HGPS cell (cell line): Measurements from ENCODE around the gene MACO1.

GRCh38 chr1:24705172-24706130, 39.8 kb upstream of the CLIC4 start:
- RRBS, result no CpG with 5 or more reads among the region's 20 CpGs

DNA sequence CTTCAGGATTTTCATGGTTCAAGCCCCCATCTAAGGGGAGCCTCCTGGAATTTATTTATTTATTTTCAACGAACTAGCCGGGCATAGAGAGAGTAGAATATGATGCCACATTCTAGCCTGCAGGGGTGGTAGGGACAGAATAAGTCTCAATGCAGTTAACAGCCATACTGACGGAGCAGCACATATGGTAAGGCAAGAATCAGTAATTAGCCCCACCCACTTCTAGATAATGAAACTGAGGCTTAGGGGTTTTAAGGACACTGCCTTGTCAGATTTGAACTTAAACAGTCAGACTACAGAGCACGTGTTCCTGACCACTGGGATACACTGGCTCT, 1.9 kb upstream of the CLIC4 start:
- RRBS, result no CpG with 5 or more reads among the region's 4 CpGs

GRCh38 chr1:24743791-24744229, 1.4 kb upstream of the CLIC4 start:
- RRBS, result no CpG with 5 or more reads among the region's 6 CpGs

DNA sequence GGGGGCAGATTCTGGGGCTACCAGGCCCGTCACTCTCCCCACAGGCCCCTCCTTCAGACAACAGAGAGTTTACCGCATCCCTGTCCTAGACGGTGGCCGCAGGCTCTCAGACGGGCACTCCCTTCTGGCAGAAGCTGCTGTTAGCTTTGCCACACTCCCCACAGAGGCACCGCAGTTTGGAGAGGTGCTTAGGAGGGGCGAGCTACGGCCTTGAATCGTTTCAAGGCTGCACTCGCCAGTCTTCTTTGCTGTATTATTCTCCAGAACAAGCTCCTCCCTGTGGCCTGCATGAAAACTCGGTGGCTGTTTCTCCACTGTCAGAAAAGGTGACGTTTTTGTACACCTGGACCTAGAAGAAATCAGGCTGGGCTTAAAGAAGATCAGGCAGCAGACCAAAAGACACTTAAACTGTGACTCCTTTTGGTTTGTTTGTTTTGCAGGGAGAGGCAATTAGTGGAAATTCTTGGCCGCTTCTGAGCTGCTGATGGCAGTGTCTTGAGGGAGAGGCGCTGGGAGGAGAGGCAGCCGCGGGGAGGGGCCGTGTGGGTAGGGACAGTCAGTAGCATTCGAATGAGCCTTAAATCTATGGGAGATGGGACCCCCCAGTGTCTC, 67.8 kb downstream of the RUNX3 start:
- RRBS, result no CpG with 5 or more reads among the region's 18 CpGs

GRCh38 chr1:24899386-24899896, 30.6 kb downstream of the RUNX3 start:
- RRBS, result no CpG with 5 or more reads among the region's 7 CpGs

DNA sequence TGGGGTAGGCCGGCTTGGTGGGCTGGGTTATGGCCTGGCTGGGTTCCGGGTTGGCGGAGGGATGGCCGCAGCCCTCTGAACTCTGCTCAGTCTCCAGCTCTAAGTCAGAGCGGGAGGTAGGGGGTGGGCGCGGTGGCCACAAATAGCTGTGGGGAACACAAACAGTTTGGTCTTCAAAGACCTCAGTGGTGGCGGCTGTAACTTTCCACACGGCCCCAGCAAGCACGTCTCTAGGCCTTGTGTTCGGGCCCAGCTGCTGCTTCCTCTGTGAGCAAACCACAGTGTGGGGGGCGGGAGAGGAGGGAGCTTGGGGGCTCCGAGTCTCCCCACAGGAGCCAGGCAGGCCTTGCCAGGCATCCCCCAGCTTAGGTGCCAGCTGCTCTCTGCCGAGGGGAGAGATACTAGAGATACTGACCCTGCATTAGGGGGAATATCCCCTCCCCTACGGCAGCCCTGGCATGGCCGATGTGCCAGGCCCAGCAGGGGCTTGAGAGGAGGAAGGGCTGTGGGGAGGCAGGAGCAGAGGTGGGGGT, 67.5 kb upstream of the RUNX3 start:
- RRBS, result no CpG with 5 or more reads among the region's 16 CpGs

GRCh38 chr1:25034726-25035245, 104.7 kb upstream of the RUNX3 start:
- RRBS, result 80% methylated on average over 3 of the region's 12 CpGs

- RRBS, result no CpG with 5 or more reads among the region's 6 CpGs
Measured at GRCh38 chr1:25264222-25264592, 8.1 kb upstream of the RHD start.

- RRBS, result 1% methylated on average over 49 of the region's 104 CpGs
Measured at GRCh38 chr1:25430793-25431651, at the start of gene MACO1. Gene MACO1 (plus strand): TSS chr1:25430897.

DNA sequence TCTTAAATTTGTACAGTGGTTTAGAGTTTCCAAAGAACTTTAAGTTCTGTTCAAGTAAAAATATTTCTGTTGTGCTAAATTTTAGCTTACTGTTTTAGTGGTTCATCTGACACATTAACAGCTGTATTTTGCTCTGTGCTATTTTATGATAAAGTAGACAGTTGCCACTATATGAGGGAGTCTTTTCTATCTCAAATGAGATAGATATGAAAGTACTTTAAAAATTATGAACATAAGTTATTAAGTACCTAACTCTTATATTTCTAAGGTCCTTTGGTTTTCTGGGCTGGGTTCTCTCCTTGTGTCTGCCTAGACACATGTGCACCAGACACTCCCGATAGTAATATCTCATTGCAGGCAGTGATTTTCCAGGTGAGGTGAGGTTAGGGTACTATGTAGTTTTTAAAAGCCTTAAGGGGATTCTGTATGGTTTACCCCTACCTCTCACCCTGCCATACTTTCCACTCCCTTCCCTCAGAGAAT, 3.8 kb downstream of the MACO1 start:
- RRBS, result no CpG with 5 or more reads among the region's 1 CpG

DNA sequence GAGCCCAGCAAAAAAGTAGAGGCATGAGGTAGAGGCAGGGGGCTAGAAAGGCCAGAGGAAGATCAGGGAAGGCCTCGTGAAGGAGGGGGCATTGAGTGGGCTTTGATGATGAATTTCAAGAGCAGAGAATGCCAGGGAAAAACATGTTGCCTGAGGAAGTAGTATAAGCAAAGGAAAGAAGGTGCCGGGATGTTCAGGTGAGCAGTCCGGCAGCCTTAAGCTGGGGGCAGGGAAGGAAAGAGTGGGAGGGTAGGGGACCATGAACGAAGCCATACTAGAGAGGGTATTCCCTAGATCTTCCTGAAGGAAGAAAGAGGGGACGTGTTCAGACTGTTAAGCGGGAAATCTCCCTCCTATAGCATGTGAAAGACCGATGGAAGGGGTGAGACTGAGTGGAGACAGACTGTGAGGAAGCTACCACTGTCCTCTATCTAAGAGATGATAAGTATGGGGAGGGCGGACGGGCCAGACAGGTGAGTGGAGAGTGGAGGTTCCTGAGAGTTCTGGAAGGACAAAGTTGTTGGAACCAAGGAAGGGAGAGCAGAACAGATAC, 49.1 kb upstream of the LDLRAP1 start:
- RRBS, result no CpG with 5 or more reads among the region's 9 CpGs

DNA sequence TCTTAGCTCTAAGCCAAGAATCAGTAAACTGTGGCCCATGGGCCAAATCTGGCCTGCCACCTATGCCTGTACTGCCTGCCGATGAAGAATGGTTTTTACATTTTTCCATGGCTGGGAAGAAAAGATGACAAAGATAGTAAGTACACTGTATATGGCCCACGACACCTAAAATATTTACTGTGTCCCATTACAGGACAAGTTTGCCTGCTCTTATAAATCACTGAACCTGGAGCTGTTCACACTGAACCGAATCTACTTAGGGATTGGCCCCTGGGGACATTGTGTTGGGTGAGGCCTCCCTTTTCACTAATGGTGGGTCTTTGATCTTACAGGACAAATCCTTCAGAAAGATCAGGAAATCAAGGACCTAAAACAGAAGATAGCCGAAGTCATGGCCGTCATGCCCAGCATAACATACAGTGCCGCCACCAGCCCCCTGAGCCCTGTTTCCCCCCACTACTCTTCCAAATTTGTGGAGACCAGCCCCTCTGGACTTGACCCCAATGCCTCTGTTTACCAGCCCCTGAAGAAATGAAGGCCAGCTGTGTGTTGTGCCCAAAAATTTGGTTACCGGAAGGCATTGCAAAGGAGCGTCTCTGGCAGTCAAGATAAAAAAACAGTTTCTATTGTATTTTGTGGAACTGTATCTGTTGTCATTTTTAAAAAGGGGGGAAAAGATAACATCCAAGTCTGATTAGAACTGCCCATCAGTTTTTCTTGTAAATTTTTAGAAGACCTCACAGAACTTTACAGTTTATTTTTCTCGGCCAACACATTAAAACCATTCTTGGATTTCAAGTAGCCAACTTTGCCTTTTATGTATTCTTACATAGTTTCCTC, 45.3 kb upstream of the LDLRAP1 start:
- RRBS, result no CpG with 5 or more reads among the region's 9 CpGs

GRCh38 chr1:25563283-25564284, 20.2 kb downstream of the LDLRAP1 start:
- RRBS, result 75% methylated on average over 1 of the region's 23 CpGs

DNA sequence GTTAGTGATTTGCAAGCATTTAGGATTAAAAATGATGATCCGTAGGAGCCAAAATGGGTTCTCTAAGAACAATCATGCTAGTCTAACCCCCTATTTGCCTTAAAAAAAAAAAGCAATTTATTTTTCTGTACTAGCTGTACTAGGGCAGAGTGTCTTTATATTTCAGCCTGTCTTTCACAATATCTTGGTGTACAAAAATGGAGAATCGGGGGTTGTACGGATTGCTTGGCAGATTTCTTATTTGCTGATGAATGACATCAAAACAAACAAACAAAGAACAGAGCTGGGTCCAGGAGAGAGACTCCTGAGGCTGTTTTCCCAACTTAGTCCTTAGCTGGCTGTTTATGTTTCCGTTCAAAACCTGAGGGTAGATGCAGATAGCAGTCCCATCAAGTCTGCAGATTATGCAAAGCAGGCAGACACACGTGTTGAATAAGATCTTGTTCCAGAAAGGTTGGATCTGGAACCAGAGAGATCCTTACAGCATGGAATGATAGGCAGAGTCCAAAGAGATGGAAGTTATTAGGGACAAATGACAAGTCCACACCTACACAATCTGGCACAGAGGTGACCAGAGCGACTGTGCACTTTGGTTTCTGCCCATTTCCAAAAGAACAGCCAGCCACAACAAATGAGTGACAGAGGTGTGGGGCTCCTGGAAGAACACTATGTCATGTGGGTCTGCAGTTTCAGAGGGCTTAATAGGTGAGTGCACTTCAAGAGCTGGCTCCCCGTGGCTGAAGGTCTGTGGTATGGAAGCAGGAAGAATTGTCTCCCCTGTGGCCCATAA, 65.5 kb downstream of the MAN1C1 start:
- RRBS, result no CpG with 5 or more reads among the region's 7 CpGs

DNA sequence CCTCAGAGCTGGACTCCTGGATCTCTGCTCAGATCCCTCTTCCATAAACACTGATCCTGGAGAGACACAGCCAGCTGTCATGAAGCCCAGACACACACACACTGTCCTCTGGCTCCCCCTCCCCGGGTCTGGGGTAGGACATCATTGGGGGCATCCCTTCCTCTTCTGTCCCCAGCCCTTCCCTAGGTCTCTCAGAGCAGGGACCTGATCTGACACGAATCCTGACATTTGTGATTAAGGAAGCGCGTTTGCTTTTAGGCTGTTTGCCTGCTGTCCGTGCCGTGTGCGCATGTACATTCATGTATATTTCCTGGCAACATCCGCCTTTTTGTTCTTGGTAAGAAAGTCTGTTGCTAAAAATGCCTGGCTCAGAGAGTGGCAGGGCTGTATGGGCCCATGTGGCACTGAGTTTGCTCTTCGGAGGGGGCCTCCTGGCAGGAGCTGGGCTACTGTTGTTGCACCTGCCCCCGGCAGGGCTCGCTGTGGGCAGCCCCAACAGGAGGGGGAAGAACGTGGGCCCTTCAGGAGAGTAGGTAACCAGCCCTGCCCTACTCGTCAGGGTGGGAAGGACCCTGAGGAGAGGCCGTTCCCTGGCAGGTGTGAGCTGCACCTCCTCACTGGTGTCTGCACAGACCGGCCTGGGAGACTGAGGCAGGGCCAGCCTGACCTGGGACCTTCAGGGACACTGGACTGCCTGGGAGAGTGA, 45.2 kb upstream of the SELENON start:
- RRBS, result no CpG with 5 or more reads among the region's 15 CpGs

- RRBS, result no CpG with 5 or more reads among the region's 3 CpGs
Measured at GRCh38 chr1:25773195-25773855, 26.7 kb upstream of the SELENON start.

DNA sequence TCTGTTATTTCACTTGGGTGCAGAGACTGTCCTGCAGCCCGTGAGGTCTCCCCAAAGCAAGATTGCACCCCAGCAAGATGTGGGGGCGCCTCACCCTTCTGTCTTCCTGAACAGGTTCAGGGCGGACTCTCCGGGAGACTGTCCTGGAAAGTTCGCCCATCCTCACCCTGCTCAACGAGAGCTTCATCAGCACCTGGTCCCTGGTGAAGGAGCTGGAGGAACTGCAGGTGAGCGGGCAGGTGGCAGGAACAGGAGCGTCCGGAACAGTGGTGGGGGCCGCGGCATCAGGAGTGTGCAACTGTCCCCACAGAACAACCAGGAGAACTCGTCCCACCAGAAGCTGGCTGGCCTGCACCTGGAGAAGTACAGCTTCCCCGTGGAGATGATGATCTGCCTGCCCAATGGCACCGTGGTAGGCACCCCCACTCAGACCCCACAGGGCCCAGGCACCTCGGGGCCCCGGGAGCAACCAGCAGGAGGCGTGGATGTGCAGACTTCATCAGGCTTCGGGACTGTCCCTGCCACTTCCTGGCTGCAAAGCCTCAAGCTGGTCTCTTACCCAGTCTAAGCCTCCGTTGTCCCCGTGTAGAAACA, 5.9 kb upstream of the MTFR1L start:
- RRBS, result 100% methylated on average over 3 of the region's 20 CpGs

GRCh38 chr1:25831840-25832424, 12.2 kb downstream of the MTFR1L start:
- RRBS, result no CpG with 5 or more reads among the region's 4 CpGs

- RRBS, result no CpG with 5 or more reads among the region's 3 CpGs
Measured at GRCh38 chr1:25879378-25879991, 4.0 kb upstream of the PAQR7 start.

DNA sequence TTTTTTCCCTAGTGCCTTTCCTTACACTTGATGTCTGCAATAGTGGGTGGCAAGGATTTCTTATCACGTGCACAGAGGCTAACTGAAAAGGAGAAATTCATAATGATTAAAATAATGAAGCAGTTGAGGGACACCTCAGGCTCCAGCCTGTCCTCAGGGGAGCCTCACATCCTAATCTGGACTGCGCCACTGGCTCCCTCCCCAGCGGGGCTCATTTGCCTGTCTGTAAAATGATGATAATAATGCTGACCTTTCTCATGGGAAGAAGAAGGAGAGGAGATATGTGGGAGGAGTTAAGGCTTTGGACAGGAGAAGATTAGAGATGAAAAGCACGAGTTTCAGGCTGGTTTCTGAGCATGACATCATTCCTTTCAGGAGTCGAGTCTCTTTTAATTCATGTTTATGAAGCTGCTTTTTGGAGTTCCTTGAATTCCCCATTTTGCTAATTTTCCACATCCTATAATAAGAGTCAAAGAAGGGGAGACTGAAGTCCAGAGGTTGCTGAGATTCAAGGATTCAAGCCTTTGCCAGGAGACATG, 27.2 kb upstream of the STMN1 start:
- RRBS, result no CpG with 5 or more reads among the region's 5 CpGs